ENCODE data around the genes SLC25A20, LAMB2, BSN, IP6K1 and CAMKV.

DNA sequence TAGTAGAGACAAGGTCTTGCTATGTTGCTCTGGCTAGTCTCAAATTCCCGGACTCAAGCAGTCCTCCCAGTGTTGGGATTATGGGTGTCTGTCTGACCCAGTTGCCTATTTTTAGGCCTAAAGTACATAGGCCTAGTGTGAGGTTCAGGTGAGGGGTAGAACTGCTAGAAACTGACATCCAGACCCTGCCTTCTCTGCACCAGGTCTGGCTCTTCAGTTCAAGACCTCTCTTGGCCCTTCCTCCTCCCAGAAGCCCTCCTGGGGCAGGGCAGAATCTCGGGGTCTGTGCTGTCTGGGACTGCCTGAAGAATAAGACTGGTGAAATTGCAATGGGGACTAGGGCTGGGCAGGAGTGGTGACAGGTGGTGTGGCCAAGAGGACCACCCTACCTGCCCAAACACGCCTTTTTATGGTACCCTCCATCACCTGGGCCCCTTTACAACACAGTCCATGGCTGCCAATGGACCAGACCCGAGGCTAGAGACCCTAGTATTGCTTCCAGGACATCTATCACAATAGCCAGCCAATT is 1.4 kb upstream of the NCKIPSD start:
- RRBS = no CpG with 5 or more reads among the region's 4 CpGs

DNA sequence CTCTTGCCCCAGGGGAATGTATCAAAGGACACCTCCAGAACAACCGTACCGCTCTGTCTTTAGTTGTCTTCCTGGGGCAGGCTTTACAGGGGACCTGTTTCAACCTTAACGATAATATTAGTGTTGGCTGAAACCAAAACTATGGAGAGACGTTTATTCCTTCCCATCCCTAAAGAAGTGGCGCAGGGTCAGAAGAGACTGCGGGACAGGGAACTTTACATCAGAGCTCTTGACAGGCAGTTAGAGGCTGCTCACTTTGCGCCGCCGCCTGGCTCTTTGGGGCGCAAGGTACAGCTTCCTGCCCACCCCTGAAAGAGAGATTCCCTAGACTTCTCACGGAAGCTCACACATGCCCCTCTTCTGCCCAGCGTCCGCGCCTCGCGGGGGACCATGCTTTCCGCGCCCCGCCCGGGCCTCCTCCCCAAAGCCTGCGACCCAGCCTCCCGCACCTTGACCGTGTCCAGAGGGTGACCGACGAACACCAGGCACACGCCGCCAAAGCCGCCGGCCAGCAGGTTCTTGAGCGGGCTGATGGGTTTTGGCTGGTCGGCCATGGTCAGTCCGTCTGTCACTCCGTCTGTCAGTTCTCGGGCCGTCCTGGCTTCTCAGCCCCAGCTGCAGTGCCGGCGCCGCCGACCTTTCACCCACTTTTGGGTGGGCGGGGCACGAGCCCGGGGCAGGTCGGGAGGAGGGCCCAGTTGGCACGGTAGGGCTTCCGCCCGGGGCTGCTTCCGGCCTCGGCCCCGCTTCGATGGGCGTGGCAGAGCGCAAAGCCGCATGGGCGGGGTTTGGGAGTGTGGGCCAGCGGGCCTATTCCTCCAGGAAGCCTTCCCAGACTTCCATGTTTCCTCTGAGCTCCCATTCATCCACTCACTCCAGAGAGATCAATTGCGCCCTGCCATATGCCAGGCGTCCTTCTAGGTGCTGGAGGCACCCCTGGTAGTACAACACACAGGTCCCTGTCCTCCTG is at the start of gene SLC25A20:
Gene SLC25A20, minus strand, starts transcription at position 642 of the 970 bp plus-strand sequence.
- RRBS = under 1% methylated on average over 19 of the region's 57 CpGs

DNA sequence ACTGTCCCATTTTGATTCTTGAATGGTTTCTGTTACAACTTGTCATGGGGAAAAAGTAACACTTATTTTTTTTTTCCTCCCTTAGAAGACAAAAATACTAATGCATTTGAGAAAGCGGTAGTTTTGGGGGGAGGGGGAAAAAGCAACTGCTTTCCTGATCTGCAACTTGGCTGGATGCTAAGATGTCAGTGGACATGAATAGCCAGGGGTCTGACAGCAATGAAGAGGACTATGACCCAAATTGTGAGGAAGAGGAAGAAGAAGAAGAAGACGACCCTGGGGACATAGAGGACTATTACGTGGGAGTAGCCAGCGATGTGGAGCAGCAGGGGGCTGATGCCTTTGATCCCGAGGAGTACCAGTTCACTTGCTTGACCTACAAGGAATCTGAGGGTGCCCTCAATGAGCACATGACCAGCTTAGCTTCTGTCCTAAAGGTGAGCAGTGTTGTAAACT is 8.8 kb downstream of the ARIH2 start:
- RRBS = no CpG with 5 or more reads among the region's 5 CpGs

DNA sequence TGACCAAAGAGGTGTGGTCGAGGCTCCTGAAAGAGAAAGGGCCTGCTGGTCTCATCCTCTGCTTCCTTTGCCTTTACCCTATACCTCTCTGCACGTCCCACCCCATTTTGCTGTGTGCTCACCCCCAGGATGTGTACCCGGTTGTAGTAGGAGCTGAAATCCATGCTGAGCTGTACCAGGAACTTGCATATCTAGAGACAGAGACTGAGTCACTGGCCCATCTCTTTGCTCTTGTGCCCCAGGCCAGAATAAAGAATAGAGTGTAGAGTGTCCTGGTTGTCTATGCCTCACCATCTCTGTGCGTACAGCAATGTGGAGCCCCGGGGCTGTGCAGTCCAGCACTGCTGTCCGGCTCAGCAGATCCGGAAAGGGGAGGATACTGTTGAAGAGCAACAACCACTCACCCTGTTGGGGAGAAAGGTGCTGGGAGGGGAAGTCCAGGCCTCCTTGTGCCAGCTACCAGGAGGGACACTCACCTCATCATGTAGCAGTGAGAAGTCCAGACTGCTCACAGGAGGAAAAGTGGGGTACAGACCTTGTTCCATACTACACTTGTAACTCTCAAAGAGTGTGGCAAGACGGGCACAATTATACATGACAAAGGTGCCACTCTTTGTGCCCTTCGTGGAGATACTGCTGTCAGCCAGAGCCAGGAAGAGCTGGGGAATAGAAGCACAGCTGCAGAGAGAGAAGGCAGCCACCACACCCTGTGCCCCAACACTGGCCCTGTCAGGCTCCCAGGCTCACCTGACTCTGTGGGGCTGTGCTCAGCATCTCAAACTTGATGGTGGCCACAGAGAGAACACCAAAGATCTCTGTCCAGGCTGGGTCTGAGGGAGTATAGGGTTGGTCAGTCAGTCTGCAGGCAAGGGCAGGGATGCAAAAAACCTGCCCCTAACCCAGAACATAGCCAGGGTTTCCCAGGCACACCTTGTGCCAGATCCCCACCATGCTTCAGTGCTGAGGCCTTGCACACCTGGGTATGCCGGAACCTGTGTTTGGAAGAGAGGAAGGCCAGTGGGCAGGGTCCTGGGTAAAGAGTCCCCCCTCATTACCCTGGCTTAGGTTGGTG is 2.4 kb downstream of the DALRD3 start:
- RRBS = no CpG with 5 or more reads among the region's 10 CpGs

DNA sequence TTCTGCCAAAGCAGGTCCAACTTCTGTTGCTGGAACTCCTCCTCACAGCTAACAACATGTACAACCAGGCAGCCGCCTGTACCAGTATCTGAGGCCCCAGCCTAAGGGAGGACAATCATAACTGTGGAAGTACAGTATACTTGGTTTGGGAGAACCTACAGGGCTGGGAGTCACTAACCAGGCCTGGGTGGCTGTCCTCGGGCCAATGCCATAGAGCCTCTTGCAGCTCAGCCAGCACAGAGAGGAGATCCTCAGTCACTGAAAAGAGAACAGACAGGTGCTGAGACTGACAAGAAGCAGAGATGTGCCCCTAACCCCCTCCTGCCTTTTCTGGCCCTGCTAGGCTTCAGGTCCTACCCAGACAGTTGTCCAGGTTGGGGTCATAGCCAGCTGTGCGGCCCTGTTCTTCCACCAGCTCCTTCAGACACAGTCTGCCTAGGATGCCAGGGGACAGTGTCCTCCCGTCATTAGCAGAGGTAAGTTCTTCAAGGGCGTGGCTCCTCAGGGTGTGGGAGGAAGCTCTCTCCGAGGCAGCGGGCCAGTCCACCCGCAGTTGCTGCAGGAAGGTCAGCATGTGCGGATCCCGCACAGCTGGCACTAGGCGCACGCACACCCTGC is 1.0 kb downstream of the DALRD3 start:
- RRBS = no CpG with 5 or more reads among the region's 12 CpGs

DNA sequence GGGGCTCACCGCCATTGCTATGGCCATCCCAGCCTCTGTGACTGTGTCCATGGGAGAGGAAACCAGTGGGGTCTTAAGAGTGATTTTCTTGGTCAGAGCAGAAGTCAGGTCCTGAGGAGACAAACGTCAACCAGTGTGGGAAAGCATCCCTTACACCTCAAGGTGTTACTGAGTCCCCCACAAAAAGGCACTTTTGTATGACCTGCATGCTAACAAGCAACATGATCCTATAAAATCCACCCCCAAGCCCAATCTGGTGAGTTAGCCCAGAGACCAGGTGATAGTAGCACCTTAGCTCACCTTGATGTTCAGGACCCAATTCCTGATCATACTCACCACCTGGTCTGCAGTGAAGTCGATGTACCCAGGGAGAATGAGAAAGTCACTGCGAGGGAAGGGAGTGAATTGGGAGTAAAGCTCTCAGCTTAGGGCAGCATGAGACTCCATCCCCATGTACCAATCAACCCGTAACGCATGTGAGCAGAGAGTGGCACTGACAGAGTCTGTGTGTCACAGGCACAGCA is 714 bp downstream of the IMPDH2 start:
- RRBS = no CpG with 5 or more reads among the region's 6 CpGs

GRCh38 chr3:49032618-49033055 is 3.4 kb upstream of the IMPDH2 start:
- RRBS = no CpG with 5 or more reads among the region's 5 CpGs

DNA sequence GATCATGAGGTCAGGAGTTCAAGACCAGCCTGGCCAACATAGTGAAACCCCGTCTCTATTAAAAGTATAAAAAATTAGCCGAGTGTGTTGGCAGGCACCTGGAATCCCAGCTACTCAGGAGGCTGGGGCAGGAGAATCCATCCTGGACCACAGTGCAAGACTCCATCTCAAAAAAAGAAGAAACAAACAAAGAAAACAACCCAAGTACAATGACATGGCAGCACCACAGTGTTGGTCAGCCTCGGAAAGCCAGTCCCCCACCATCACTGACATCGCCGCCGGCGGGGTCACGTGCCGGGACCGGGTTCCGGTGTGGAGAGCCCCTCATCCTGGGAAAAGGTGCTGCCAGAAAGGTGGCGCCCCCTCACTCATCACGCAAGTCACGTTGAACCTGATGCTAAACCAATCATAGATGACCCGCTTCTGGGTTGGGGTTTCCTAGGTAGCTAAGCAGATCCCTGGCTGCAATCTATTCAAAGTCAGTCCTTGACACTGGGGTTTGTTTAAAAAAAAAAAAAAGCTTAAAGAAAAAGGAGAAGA is 17.8 kb downstream of the QRICH1 start:
- RRBS = no CpG with 5 or more reads among the region's 15 CpGs

DNA sequence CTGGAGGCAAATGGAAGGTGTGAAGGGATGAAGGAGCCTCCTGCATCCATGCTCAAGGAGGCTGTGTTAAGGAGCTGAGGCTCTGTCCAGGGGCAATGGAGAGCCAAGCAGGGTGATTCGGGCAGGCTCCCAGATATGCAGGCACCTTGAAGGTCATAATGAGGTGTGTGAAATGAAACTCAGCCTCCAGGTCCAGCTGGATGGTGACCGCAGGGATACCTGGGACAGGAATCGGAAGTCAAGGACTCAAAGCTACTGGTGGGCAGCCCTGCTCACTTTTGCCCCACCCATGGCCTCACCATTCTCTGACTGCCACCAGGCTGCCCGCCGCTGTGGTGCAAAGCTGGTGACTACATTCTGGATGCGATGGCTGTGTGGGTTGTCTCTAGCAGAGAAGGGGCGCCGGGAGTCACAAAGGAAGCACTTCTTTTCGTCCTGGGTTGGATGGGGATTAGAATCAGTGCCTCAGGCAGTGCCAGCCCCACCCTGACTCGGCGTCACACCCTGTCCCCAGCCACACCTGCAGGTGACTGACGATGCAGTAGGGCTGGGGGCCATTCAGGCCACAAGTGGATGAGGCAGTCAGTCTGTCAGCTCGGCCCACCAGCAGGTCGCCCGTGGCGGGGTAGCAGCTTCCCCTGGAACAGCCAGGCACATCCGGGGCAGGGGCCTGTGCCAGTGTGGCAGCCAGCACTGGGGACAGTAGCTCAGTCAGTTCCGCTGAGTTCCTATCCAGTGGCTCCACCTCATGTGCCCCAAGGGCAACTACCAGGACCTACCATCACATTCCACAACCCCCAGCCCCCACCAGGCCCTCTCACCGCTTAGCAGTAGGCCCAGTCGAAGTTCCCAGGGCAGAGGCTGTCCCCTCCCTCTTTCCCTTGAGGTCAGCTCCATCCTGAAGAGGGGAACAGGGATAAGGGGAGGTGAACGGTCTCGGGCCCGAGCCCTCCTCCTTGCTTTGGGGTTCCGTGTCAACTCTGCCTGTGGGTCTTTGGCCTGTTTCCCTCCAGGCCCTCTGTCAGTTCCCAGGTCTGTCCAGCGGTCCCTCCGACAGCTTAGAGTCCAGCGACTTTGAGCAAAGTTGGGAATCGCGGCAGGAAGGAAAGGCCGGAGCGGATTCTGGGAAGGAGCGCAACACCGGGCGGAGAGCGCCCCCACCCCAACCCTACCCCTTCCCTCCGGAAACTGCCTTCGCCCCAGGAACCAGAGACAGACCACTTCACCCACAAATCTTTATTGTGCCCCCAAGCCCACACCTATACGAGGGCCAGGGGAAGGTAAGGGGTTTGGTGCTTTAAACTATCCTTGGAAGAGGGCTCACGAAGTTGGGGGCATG is at the start of gene LAMB2:
Gene LAMB2, minus strand, starts transcription at position 1,080 of the 1,339 bp plus-strand sequence.
- RRBS = 0% methylated on average over 2 of the region's 39 CpGs

GRCh38 chr3:49244587-49244978 is 32.4 kb downstream of the C3orf62 start:
- RRBS = no CpG with 5 or more reads among the region's 1 CpG

- RRBS = no CpG with 5 or more reads among the region's 2 CpGs
Observed at GRCh38 chr3:49279236-49279890, 2.3 kb upstream of the C3orf62 start.

DNA sequence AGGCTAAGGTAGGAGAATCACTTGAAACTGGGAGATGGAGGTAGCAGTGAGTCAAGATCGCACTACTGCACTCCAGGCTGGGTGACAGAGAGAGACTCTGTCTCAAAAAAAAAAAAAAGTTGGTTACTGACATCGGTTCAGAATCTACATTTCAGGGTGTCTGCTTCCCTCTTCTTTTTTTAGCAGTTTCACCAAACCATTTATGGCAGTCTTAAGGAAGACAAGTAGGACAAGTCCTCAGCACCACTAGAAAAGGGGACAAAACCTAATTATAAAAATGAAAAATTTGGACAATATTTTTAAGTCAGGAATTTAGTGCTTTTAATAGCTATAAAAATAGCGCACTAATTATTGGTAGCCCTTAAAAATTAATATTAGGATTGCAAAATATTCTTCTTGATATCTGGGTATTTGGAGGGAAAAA is 3.4 kb upstream of the USP4 start:
- RRBS = no CpG with 5 or more reads among the region's 3 CpGs

DNA sequence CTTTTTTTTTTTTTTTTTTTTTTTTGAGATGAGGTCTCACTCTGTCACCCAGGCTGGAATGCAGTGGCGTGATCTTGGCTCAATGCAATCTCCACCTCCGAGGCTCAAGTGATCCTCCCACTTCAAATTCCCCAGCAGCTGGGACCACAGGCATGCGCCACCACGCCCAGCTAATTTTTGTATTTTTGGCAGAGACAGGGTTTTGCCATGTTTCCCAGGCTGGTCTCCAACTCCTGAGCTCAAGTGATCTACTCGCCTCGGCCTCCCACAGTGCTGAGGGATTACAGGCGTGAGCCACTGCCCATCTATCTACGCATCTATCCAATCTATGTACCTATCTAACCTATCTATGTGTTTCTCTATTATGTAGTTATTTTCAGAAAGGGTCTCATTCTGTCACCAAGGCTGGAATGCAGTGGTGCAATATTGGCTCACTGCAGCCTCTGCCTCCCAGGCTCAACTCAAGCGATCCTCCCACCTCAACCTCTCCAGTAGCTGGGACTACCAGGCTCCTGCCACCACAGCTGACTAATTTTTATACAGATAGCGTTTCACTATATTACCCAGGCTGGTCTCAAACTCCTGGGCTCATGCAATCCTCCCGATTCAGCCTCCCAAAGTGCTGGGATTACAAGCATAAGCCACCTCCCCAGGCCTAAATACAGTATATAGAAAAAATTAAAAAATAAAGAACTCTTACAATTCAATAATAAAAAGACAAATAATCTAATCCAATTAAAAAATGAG is 20.3 kb upstream of the GPX1 start:
- RRBS = no CpG with 5 or more reads among the region's 11 CpGs

DNA sequence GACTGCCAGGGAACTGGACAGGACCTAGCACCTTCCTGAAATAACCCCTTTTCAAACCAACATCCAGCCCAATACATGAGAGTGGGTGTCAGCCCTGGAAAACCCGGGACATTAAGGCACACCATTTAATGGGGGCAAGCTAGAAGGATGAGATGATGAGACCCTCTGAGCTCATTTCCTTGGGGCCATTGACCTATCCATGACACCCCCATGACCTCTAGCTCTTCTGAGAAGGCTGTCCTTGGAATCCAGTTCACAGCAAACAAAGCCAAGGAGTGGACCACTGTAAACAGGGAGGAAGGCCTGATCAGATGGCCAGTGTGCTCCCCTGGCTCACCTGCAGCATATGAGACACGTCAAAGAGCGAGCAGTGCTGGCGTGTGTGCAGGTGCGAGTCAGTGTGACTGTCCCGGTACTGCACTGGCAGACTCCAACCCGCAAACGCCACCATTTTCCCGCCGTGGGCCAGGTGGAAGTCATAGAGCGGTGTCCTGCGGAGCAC is 455 bp downstream of the AMT start:
- RRBS = no CpG with 5 or more reads among the region's 12 CpGs

DNA sequence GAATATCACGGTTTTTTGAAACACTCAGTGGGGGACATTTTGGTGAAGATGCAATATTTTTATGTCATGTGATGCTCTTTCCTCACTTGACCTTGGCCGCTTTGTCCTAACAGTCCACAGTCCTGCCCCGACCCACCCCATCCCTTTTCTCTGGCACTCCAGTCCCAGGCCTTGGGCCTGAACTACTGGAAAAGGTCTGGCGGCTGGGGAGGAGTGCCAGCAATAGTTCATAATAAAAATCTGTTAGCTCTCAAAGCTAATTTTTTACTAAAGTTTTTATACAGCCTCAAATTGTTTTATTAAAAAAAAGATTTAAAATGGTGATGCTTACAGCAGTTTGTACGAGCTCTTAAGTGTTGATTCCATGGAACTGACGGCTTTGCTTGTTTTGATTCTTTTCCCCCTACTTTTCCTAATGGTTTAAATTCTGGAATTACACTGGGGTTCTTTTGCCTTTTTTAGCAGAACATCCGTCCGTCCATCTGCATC is 20.0 kb upstream of the BSN start:
- RRBS = no CpG with 5 or more reads among the region's 8 CpGs

- RRBS = under 1% methylated on average over 27 of the region's 85 CpGs
Observed at GRCh38 chr3:49553758-49554683, at the start of gene BSN. BSN (plus strand) TSS chr3:49554477.

DNA sequence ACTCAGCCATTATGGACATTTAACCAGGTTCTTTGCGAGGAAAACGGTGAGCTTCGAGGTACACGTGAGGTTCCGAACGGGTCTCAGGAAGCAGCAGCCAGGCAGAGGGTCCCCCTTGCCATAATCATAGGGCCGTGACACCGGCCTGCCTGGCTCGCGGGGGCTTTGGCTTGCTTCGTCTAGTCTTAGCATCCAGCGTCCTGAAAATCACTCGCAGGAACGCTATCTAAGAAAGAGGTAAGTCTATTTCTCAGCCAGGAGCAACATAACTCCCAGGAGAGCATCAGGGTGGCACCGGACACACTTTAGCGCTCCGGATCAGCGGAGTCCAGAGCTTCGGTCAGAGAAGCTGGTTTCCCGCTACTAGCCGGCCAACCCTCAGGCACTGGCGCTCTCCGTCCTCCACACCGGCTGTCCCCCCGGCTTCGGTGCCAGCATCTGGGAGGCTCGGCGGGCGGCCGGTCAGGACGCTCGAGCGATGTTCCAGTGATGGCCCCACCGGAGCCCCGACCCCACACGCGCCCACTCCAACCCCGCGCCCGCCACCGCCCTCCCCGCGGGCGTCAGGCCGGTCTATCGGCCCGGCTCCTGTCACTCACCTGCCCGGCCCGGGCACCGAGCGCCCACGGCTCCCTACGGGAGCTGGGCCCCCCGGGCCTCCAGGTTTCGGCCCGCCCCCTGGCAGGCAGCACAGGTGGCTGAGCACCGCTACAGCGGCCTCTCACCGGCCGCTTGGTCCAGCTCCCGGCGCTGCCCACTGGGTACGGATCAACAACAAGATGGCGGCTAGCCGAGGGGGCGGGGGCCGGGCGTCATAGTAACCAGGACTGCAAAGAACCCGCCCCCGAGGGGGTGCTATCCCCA is at the start of gene IP6K1:
Gene IP6K1, minus strand, starts transcription at position 788 of the 864 bp plus-strand sequence.
- RRBS = 1% methylated on average over 40 of the region's 70 CpGs

DNA sequence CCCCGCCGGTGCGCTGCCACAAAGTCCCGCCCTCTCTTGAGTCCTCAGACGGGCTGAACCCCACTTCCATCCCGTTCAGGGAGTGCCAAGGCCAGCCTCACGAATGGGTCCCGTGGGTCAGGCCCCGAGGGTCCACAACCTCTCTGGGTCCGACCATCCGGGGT is 401 bp upstream of the INKA1 start:
- RRBS = no CpG with 5 or more reads among the region's 11 CpGs

DNA sequence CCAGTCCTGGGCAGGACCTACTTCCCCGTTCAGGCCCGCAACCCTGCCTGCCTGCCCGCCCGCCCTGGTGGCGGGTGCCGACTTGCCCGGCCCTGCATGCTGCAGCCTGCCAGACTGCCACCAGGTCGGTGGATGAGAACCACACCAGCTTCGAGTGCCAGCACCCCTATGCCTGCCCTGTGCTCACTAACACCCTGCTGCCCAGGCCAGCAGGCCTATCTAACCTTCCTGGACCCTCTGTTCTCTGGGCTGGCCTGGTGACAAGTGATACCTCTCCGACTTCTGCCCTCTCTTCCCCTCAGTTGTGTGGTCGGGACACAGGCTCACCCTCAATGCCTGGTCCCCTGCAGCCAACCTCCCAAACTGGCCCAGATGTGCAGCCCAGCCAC is 812 bp downstream of the INKA1 start:
- RRBS = no CpG with 5 or more reads among the region's 11 CpGs

DNA sequence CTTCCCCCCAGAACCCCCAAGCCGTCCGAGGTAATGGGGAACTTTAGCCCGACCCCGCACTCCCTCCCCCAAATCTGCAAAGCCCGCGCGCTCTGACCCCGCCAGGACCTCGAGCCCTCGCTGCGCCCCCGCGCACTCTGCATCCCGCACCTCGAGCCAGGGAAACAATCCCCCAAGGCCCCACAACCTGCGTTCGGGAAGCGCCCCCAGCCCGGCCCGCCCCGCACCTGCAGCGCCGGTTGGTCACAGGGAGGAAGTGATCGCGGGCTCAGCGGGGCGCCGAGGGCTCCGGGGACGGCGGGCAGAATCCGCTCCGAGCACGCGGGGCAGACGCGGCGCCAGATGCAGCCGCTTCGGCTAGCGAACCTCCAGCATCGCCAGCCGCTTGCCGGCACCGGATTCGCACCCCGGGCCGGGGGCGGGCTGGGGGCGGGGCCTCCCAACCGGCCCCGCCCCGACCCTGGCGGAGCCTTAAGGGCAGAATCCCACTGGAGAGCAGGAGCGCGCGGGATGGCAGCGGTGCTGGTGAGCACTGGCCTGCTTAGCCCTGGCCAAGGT is at the start of gene CAMKV:
Gene CAMKV, minus strand, starts transcription at position 376 of the 558 bp plus-strand sequence.
- RRBS = under 1% methylated on average over 17 of the region's 58 CpGs